Ascending aorta (tissue), 1 donor: ENCODE measurements around a stretch of chr13.

- PRO-cap = no peak
Observed at GRCh38 chr13:67225705-67226137, 4.4 kb downstream of the PCDH9 start.

DNA sequence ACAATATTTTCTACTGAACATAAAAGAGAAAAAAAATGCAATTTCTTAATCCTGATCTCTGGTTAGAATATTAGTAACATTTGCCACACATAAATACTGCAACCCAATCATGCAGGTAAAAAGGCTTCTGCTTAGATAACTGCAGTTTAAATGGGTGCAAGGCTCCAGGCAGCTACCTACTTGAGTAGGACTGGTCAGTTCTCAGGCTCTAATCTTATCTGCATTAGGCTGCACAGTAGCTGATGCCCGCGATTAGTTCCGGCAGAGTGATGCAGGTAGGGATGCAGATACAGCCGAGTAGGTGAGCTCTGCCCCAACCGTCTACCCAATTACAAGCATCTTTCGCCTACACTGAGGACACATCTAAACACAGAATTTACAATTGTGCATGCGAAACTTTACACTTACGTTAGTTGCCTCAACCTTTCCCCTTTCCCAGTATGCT lies 742 bp downstream of the PCDH9 start:
- PRO-cap = no peak

GRCh38 chr13:69939946-69940366 lies 168.3 kb downstream of the KLHL1 start:
- PRO-cap = no peak

DNA sequence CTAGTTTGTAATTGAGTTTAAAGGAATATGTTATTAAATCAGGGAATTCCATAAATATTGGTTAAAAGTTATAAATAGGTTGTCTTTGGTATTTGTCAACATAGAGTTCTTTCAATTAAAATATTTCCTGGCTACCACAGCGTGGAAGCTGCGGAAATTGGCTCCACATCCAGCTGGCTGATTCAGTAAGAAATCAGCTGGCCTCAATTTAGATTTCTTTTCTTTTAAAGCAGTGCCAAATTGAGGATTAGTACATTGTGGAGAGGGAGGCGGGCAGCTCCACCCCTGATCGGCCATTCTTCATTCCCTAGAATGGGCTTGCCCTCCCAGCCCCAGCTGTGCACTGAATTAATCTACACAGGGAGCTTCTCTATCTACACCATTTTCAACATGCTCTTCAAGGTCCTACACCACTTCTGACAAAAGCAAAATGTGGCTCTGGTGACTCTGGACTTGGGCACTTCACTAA lies 624.8 kb downstream of the DACH1 start:
- PRO-cap = no peak

GRCh38 chr13:71475617-71476055 lies 391.4 kb downstream of the DACH1 start:
- PRO-cap = no peak

GRCh38 chr13:72249926-72250447 lies 383.0 kb upstream of the DACH1 start:
- PRO-cap = no peak

DNA sequence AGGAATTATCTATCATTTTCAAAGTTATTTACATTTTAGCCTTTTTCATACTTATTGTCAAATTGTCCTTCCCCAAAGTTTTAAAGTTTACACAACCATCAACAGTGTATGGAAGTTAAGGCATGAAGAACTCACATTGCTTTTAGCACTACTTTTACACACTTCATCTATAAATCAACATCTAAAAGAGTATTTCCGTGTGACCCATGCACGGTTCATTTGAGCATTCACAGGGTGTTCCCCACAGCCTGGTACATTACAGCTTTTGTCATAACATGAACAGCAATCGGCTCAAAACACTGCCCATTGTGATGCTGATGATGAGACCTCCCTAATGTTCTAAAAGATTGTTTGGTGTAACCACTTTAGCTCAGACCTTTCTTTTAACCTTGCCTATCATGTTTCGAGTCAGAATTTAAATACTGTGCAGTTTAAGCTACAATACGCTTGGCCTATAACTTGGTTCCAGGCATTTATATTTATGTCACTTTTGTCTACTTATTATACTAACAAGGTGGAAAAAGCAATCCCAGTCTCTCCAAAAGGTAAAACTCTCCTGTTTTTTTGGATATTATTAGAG lies 4.1 kb upstream of the KLF5 start:
- PRO-cap = no peak

DNA sequence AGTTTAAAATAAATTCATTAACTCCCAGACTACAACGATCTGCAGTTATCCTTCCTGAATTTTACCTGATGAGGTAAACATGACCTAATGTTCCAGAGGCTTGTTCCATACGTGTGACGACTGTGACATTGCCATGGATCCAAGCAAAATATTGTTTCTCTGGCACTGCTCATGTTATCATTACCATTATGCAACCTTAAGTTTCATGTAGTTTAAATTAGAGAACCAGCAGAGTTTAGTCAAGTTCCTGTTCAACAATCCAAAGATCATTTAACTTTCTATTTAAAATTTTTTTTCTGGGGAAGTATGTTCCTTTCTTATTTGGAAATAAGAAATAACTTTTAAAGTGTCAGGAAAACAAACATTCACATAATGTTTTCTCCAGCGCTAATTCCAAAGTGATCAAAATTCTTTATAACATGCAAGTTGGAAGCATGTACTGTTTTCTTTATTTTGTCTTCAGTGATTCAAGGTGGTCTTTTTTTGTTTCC lies 279.7 kb downstream of the KLF5 start:
- PRO-cap = no peak

GRCh38 chr13:73530983-73531329 lies 472.2 kb downstream of the KLF5 start:
- PRO-cap = no peak

- PRO-cap = no peak
Observed at GRCh38 chr13:73975338-73976234, 916.8 kb downstream of the KLF5 start.

GRCh38 chr13:74133681-74134669 lies 1075.2 kb downstream of the KLF5 start:
- PRO-cap = bidirectional peak, plus-strand start at chr13:74133745, minus-strand start at chr13:74133558; bidirectional peak, plus-strand start at chr13:74134024, minus-strand start at chr13:74133815; bidirectional peak, plus-strand start at chr13:74134485, minus-strand start at chr13:74134384; unidirectional peak, plus-strand start at chr13:74134600

- PRO-cap = no peak
Observed at GRCh38 chr13:74227660-74228282, 1169.0 kb downstream of the KLF5 start.

DNA sequence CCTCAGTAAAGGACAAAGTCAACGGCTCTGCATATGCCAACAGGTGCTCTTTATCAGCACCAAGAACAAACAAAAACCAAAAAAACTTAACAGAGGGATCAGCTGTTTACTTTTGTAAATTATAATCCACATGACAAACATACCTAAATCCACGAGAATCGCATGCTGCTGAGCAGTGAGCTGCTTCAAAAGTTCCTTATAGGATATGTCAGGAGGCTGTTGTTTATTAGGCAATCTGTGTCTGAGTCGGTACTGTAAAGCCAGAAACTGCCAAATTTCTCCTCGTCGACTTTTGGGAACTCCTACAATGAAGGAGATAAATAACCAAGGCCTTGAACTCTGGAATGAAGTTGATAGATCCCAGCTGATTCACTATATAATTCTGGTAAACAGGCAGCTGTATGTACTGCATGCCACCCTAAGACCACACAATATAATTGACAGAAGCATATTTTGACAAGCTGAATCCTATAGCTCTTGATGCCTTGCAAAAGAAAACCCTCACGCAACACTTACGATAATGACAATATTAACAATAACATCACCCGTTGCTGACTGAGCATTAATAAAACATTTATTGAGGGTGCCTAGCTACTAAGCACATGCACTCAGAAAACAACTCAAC lies 179.8 kb downstream of the TBC1D4 start:
- PRO-cap = no peak

GRCh38 chr13:75318004-75318668 lies 163.8 kb downstream of the TBC1D4 start:
- PRO-cap = no peak

GRCh38 chr13:75443488-75444140 lies 38.4 kb downstream of the TBC1D4 start:
- PRO-cap = no peak

DNA sequence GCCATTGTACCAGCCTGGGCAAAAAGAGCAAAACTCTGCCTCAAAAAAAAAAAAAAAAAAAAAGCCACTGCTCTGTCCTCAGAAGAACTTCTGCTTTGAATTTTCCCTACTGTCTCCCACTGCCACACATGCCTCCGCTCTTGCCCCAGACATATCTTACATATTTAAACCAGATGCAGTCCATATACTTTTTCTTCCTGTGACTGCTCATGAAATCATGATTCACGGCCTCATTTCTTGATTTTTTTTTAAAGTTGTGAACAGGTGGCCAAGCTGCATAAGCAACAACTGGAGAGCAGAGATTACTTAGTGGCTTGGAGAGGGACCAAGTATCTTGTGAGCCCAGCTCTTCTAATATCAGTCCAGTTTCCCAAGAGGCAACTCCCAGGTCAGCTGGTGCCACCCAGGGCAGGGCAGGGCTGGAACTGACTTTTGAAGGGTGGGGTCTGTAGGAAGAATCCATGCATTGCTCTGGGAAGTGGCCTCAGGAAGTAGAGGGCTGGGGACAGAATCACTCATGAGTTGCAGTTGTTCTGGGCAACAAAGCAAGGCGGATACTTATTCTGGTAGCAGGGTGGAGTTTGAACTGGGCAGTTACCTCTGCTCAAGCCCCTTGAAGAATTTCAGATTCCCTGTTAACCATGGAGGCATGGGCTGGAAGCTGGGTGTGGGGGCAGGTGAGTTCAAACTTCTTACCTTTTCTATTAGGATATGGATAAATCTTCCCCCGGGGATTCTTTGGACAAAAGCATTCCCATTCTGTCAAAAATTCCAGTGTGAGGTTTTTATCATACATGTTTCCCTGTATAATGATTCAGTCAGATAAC lies 152.5 kb downstream of the LMO7 start:
- PRO-cap = no peak

DNA sequence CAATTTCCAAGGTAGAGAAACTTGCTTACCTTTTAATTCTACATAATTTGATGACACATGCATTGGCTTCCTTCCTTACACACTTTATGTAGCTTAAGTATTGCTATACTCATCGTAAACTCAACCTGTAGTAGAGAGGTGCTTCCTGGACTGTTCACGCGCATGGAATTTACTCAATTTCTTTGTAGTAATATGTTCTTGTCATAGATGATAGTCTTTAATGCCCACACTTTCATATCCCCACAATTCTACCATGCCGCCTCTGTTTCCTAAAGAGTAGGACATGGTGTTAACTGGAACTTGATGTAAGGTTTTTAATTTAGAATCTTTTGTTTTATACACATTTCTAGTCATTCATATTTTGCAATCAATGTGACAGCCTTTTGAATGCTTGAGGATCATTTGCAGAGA lies 160.8 kb downstream of the LMO7 start:
- PRO-cap = no peak

GRCh38 chr13:75806490-75806852 lies 170.3 kb downstream of the LMO7 start:
- PRO-cap = no peak

- PRO-cap = no peak
Observed at GRCh38 chr13:75907307-75907591, 271.1 kb downstream of the LMO7 start.

GRCh38 chr13:76798112-76798338 lies 88.2 kb downstream of the KCTD12 start:
- PRO-cap = no peak